Daoy (cell line): ENCODE data around the gene SLC27A2.

DNA sequence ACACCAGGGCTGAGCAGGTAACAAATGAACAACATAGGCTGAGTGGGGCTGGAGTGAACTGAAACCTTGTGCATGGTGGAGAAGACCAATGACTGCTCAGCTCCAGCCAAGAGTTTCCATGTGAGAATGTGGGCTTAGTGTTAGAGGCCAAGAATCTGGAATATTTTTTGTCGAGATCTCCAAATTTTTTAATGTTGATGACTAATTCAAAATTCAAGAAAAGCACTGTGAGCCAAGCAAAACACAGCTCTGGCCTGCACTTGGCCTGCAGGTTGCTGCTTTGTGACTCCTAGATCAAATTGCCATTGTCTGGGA, 7.4 kb downstream of the SQOR start:
- RAMPAGE, long total RNA, result no peak

GRCh38 chr15:45645413-45646022, 10.7 kb downstream of the SQOR start:
- RAMPAGE, long total RNA, result no peak

DNA sequence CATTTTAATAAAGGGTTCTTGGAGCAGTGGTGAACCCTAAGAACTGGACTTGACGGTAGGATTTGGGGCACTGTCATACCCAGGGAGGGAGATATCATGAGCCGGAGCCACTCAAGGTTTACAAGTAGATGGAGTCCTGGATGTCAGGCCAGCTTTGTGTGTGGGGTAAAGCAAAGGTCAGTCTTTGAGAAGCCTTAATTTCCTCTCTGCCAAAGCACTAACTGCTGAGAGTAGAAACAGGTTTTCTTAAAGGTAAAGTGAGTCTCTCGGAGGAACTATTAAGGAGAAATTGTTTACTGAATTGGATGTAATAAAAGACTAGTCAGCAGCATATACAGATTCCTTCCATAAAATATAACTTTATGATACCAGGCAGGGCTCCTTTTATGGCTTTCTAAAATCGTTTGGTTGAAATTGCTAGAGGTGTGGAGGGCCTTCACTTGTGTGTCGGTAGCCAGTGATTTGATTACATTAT, 23.0 kb downstream of the SQOR start:
- RAMPAGE, long total RNA, result no peak

DNA sequence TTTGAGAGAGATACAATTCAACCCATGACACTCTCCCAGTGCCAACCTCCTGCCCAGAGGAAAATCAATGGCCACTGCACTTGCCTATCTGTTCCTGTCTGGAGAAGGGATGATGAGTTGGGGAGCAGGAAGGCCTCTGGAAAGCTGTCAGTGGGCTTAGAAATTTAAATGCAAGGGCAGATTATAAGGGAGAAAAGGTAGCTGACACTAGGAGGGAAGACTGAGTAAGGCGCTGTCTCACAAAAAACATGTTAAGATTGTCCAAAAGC, 24.9 kb downstream of the SQOR start:
- RAMPAGE, long total RNA, result no peak

GRCh38 chr15:47722252-47722511, 4.9 kb downstream of the SEMA6D start:
- RAMPAGE, long total RNA, result no peak

DNA sequence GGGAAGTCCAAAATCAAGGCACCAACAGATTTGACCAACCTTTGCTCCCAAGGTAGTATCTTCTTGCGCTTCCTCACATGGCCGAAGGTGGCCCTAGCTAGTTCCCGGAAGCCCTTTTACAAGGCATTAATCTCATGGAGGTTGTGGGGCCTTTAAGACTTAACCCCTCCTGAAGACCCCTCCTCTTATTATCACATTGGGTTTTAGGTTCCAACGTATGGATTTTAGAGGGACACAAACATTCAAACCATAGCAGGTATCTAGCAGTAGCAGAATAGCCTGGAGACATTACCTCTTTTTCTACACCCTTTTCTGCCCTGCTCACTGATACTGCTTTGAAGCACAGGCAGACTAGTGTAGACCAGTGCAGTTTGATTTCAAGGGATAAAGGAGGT, 21.9 kb upstream of the SLC24A5 start:
- RAMPAGE, long total RNA, result no peak

- RAMPAGE, long total RNA, result no peak
Observed at GRCh38 chr15:48610593-48611080, 34.9 kb downstream of the FBN1 start.

DNA sequence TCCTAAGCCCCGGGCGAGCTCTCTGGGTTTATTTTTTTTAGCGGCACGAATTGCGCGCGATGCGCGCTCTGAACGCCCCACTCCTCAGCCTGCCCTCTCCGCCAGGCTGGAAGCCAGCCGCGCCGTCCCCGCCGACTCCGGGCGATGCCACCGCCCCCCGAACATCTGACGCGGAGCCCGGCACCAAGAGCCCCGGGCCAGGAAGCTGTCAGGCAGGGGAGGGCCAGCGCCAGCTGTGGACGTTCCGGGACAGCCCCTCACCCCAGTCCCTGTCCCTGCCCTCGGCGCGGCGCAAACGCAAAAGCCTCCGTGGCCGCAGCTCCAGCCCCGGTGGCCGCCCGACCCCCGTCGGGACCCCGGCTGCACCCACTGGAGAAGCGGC, 313 bp downstream of the FBN1 start:
- RAMPAGE, long total RNA, result no peak

GRCh38 chr15:48797257-48797791, 13.5 kb downstream of the CEP152 start:
- RAMPAGE, long total RNA, result no peak

GRCh38 chr15:48975650-48976703, 12.3 kb upstream of the SHC4 start:
- RAMPAGE, long total RNA, result no peak

- RAMPAGE, long total RNA, result no peak
Observed at GRCh38 chr15:49138069-49138469, 17.3 kb downstream of the COPS2 start.

- RAMPAGE, long total RNA, result no peak
Observed at GRCh38 chr15:49279799-49280200, 109.8 kb downstream of the GALK2 start.

DNA sequence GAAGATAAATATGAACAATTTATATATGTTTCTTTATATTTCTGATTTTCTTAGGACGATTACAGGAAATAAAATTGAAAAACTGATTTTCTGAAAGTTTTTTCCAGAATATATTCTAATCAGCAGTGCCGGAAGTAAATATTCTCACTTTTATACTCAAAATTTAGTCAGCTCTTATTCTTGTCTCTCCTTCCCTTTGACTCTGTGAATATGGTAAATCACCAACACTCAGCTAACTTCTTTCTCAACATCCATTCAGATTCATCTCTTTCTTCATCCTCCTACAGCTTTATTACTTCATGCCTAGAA, 67.8 kb downstream of the FGF7 start:
- RAMPAGE, long total RNA, result no peak

DNA sequence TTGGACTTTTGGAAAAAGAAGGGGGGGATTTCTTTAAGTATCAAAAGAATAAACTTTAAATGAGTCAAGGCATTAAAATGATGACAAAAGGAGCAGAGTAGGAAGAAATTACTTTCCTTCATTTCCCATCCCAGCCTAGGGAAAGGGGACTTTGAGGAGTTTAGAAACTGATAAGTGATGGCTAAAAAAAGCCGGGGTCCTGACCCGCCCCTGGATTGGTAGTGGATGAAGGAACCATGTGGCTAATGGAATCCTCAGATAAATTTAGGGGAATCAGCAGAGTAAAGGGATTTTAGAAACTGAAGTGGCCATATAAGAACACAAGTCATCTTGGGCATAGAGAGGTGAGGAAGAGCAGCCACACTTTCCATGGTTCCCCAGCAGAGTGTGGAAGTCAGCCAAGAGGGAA, 212.3 kb downstream of the ATP8B4 start:
- RAMPAGE, long total RNA, result no peak

DNA sequence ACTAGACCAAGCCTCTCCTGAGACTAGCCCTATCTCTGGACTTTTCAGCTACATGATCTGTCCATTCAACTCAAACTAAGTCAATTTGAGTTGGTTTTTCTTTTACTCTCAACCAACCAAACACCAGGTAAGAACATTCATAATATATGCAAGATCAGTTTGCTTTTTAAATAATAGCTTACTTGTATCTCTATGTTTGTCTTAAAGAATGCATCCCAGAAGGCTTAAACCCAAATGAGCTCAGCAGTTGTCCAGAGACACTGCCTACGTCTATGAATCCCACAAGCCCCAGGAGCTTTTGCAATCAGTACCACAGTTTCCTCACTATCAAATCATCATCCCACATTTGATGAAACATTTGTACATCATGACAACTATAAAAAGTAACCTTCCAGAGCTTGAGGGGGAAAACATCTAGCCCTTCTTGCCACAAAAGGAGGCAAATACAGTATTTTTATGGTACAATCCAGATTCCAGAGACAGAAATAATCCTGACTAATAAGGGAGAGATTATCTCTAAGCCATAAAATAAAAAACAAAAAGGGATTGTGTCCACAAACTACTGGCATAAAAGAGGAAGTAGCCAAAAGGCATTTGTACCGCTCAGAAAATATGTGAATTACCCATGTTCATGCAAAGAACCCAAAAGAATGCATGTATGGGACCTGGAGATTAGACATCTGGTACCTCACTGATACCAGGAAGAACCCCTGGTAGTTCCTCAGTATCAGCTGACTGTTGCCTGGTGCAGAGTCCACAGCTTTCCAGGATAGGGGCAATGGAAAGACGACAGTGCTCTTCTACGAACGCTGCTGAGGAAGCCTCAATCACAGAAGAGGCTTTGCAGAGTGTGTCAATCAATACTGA, 63.6 kb downstream of the ATP8B4 start:
- RAMPAGE, long total RNA, result no peak

- RAMPAGE, long total RNA, result no peak
Observed at GRCh38 chr15:50100625-50100893, 18.5 kb downstream of the ATP8B4 start.

- RAMPAGE, long total RNA, result no peak
Observed at GRCh38 chr15:50181839-50182551, at the start of gene SLC27A2. TSS of gene SLC27A2 (plus strand) at chr15:50182196.

DNA sequence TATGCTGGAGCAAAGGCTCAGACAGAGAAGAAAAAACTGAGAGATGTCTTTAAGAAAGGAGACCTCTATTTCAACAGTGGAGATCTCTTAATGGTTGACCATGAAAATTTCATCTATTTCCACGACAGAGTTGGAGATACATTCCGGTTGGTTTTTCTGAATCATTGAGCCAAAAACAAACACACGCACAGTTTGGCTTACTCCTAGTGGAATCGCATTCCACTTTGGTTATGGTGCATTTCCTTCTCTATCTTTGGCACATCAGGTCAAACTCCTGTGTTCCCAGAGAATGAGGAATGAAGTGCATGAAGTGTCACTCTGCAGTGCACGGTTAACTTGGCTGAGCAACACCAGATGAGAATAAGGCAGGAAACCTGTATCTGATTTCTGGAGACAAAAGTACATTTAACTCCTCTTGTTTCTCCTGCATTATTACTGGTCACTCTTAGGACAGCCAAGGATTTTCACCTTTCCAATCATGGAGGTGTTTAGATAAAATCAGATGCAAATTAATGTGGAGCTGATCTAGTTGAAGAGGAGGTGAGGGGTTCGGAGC, 38.4 kb downstream of the HDC start:
- RAMPAGE, long total RNA, result no peak

GRCh38 chr15:50244713-50245268, 20.7 kb downstream of the HDC start:
- RAMPAGE, long total RNA, result no peak

- RAMPAGE, long total RNA, result no peak
Observed at GRCh38 chr15:50764951-50765073, 694 bp downstream of the SPPL2A start.